ENCODE measurements around a stretch of chr4.

- PRO-cap = bidirectional peak, plus-strand start at chr4:150579296, minus-strand start at chr4:150579287; bidirectional peak, plus-strand start at chr4:150579661, minus-strand start at chr4:150579325
Observed at GRCh38 chr4:150578534-150579468, 3.1 kb upstream of the MAB21L2 start.

- PRO-cap = bidirectional peak, plus-strand start at chr4:151016099, minus-strand start at chr4:151016244; unidirectional peak, minus-strand start at chr4:151016592
Observed at GRCh38 chr4:151015971-151016698, 1.1 kb upstream of the LRBA start.

DNA sequence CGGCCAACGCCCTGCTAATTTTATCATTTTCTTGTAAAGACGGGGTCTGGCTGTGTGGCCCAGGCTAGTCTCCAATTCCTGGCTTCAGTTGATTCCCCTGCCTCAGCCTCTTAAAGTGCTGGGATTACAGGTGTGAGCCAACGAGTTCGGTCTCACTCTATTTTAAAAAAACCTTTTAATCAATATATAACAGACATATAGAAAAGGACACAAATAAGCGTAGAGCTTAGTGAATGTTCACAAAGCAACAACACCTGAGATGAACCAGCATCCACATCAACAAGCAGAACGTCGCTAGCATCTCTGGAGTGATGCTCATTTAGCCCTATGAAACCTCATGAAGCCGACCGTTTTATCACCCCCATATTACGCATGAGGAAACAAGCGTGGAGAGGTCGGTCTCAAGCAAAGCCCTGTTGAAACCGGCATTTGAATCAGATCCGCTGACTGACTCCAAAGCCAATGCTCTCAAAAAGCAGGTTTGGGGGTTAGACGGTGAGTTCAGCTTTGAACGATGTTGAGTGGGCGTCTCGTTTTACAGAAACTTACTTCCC is 544 bp upstream of the RPS3A start:
- PRO-cap = bidirectional peak, plus-strand start outside the sequence, minus-strand start at position 509 of the sequence

GRCh38 chr4:151168351-151168830 is 69.0 kb downstream of the RPS3A start:
- PRO-cap = no peak

- PRO-cap = no peak
Observed at GRCh38 chr4:151221916-151222615, 54.9 kb upstream of the PRSS48 start.

DNA sequence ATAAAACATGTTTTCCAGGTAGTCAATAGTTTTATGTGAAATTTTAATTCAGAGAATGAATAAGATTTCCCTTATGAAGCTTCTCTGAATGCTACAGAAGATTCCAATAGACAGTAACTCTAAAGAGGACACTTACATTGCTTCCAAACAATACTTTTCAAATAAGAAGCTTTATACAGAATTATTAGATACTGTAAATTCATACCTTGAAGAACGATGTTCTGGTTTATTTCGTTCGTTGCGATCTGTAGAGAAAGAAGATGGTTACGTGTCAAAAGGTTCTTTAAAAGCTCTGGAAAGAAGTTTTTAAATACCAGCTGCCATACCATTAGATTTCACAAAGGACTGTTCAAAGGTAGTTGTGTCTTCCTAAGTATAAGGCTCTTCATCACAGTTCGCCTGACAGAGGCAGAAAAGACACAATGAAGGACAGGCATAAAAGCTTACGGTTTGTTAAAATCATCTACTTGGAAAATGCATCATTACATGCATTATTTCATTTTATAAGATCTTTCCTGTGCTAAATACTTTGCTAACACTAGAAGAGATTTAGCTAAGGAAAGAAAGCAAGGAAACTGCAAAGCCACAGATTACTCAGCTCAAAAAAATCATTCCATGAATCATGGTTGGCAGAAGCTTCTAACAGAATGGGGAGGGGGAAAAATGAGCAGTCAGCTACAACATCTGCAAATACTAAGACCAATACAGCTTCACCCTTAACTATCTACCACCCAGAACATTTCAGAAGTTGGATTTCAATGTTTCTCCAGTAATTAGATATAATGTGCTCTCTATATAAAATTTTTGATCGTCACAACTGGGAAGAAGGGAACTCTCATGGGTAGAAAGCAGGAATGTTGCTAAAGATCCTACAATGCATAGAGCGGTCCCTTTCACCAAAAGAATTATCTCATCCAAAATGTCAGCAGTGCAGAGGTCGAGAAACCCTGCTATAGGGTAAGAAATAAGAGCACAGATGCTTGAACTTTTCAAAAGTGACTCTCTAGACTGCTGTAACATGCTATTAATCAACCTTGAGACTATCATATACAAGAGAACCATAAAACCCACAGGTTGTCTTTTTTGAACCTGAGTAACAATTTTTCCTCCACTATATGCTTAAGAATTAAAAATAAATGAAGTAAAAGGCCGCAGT is 50.7 kb upstream of the PRSS48 start:
- PRO-cap = no peak

DNA sequence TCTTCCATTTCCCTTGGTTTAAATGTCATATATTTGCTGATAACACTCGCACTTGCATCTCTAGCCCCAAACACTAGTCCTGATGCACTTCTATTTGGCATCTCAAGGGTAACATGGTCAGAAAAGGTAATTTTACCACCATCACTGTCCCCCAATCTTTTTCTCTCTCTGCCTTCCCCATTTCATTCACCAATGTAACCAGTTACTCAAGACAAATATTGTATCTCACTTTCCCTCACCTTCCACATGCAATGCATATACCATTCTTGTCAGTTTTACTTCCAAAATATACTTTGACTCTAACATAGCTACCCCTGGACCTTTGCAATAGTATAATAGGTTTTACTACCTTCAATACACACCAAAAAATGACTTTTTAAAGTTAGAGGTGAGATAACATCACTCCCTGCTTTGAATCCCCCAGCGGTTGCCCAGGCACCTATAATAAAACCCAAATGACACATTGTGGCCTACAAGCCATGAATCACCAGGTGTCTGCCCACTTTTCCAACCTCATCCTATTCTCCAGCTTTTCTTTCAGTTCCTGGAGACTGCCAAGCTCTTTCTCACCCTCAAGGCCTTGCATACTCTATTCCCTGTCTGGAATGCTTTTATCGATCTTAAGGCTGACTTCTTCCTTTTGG is 16.6 kb upstream of the PRSS48 start:
- PRO-cap = no peak

DNA sequence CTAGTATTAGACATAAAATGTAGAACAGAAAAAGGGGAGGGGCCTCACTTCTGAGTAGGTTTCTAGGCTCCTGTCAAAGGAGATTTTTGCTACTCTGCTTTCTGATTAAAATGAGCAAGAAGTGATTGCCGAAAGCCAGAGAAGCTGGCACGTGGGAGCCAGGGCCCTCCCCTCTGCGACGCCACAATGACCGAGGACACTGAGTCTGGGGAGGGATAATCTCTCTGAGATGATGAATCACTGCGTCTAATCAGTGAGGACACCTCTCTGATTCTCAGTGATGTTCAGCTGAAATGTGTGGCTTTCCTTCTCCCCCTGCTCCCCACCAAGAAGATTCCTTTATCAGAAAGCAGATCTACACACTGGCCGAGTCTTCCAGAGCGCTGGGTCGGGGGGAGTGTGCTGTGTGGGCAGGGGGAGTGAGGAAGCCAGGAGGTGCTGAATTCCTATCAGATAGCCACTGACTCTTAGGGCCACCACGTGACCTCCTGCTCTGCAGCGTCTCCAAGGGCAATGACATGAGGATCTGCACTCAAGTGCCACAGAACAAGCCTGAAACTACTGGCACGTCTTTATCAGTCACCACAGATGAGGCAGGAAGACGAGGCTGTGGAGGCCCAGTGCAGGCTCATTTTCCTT is 89.3 kb downstream of the GATB start:
- PRO-cap = no peak

DNA sequence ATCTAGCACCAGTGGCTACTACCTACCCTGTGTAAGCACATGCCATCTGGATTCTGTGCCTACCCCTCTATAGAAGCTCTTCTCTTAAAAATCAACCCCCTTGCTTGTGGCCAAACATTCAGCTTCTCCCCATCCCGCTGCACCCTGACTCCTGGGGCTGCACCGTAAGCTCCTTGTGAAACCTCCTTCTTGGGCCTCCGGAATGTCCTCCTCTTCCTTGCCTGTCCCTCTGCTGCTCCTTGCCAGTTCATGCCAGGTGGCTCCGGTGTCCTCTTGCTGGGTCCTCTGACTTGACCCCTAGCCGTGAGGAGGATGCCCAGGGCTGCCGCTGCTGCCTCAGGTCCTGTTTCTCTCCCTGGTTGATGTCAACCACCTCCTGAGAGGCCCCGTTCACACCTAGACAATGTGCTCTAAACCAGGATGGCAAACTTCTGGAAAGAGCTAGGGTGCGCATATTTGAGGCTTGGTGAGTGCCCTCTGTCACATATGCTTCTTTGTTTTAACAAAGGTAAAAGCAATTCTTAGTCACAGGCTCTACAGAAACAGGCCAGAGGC is 77.5 kb downstream of the GATB start:
- PRO-cap = no peak

DNA sequence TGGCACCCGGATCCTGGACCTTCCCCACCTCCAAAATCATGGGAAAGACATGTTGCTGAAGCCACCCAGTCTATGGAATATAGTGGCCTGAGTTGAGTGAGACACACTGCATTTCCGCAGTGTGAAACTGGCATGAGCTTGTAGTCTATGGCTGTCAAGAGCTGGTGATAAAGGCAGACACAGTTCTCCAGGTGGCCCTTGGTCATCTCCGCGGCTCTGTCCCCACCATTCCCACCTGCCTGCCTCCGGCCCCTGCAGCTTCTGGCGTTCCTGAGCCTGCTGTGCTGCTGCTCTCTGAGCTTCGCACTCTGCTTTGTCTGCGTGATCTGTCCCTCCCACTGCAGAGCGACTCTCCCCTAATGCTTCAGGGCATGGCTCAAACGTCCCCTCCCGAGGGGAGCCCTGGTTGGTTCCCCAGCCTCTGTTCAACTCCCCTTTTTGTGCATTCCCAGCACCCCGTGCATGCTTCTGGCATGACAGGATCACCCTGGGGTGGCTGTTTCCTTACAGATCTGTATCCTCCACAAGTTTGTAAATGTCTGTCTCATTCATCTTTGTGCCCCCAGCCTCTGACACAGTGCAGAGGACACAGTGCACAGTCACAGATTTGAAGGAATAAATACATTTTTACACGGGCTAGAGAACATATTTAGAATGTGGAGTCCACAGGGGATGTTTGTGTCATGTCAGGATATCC is 72.8 kb downstream of the GATB start:
- PRO-cap = no peak

DNA sequence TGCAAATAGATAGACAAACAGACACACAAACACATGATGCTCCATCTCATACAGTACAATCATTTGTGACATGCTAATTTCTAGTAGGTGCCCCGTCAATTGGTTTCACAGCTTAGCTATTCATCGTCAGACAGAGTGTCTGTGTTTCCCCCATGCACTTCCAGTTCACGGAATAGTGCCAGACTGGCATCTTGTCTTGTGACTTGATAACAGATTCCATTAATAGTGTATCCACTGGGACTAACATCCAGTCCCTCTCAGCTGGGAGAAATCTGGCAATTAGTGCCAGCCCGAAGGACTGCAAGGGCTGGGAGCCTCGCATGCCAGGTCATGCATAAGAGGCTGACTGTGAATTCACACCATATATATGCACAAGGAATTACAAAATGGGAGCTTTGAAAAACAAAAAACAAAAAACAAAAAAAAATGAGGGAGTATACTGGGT is 20.2 kb upstream of the GATB start:
- PRO-cap = no peak

DNA sequence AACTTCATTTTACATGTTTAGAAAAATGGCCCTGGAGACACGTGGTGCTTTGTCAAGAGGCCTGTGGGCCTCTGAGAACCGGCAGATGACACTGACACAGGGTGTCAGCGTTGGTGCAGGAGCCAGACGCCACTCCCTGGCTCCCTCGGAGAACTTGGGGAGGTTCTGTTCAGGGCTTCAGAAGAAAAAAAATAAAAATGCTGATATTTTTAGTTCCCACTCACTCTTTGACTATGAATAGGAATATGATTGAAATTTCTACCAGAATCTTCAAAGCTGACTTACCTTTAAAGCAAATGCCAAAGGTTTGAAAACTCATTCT is 190.9 kb upstream of the GATB start:
- PRO-cap = no peak

DNA sequence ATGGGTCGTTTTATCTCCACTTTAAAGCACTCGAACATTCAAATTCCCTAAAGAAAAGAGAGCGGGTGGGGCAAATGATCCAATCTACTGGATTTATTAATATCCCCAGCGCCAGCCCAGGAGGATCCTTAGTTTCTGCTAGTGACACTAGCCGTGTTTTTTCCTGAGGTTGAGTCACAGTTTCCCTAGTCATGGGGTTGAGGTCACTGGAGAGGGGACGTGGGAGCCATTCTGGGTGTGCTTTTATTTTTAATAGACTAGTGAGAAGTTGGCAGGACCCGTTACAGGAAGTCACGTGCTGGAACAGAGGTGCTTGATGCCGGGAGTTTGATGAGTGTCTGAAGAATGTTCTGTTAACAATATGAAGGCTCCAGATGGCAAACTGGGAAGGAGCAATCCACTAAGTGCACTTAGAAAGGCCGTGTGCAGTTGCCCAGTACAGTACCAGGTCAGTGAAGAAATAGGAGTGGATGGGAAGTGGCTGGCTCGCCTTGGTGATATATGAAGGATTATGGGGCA is 292.0 kb downstream of the FBXW7 start:
- PRO-cap = no peak

GRCh38 chr4:152325822-152326371 is 210.0 kb downstream of the FBXW7 start:
- PRO-cap = no peak

GRCh38 chr4:152412348-152412774 is 123.5 kb downstream of the FBXW7 start:
- PRO-cap = no peak

GRCh38 chr4:152584806-152585659 is 49.1 kb upstream of the FBXW7 start:
- PRO-cap = bidirectional peak, plus-strand start at chr4:152585099, minus-strand start at chr4:152585045

- PRO-cap = unidirectional peak, plus-strand start at chr4:152697939
Observed at GRCh38 chr4:152697639-152698232, 17.9 kb upstream of the TMEM154 start.

DNA sequence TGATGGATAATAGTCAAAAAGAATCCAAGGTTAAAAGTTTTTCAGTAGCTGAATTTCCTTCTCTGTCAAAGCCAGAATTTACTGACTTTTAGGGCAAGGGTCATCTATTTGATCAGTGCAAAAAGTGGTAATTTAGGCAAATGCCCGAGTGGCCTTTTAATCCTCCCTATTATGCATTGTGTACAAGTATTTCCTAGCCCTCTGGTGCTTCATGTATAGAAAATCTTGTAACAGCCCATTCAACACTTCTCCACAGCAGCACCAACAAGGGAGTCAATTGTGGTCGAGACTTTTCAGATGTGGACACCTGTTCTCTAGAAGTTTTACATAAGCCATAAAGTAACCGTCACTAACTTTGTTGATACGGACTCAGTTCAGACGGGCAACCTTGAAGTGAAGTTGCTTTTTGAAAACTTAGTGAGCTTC is 51.0 kb upstream of the FHDC1 start:
- PRO-cap = bidirectional peak, plus-strand start at position 372 of the sequence, minus-strand start at position 279 of the sequence

GRCh38 chr4:153067418-153067721 is 131.2 kb downstream of the FHDC1 start:
- PRO-cap = unidirectional peak, minus-strand start at chr4:153067528

- PRO-cap = no peak
Observed at GRCh38 chr4:153114651-153115506, 89.4 kb upstream of the TRIM2 start.

All from rectum (tissue), 1 donor.